Endodermal cell (in vitro differentiated cells): ENCODE measurements around a stretch of chr14.

- PRO-cap: no peak
Observed at GRCh38 chr14:70555492-70556370, 20.9 kb upstream of the ADAM20 start.

DNA sequence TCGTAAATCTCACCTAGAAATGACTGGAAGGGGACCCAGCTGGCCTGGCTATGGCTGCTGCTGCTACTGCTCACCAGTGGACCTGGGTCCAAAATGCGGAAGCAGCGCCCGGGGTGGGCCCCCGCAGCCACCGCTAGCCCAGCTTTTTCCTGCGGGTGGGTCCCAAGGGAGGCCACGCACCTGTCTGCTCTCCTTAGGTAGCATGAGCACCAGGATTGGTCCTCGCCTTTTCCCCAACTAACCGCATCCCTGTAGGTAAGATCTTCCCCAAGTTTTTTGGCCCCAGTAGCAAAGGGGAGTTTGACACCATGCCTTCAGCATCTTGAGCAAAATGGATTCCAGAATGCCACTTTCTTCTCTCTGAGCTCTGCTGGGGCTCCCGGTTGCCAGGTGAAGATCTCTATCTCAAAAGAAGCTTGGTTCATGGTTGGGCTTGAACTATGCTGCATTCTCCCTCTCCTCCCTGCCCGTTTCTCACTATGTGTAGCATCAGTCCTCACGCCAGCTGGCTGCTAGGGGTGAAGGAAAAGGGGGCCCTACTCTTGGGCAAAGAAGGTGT is 1.1 kb downstream of the TTC9 start:
- PRO-cap: no peak

- PRO-cap: no peak
Observed at GRCh38 chr14:70660949-70661812, 19.5 kb downstream of the TTC9 start.

- PRO-cap: no peak
Observed at GRCh38 chr14:70662849-70663216, 21.1 kb downstream of the TTC9 start.

DNA sequence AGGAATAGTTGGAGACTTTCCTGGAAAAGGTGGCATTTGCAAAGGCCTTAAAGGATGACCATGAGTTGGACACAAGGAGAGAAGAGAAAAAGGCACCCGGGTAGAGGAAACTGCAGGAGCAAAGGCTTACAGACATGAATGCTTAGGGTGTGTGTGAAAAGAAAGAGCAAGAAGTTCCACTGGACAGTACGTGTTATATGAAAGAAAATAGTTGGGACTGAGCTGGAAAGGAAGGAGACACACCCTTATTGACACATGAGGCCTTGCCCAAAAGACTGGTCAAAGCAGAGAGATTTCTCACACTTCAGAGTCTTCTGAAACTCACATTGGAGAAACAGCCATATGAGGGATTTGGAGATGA is 55.9 kb downstream of the TTC9 start:
- PRO-cap: no peak

DNA sequence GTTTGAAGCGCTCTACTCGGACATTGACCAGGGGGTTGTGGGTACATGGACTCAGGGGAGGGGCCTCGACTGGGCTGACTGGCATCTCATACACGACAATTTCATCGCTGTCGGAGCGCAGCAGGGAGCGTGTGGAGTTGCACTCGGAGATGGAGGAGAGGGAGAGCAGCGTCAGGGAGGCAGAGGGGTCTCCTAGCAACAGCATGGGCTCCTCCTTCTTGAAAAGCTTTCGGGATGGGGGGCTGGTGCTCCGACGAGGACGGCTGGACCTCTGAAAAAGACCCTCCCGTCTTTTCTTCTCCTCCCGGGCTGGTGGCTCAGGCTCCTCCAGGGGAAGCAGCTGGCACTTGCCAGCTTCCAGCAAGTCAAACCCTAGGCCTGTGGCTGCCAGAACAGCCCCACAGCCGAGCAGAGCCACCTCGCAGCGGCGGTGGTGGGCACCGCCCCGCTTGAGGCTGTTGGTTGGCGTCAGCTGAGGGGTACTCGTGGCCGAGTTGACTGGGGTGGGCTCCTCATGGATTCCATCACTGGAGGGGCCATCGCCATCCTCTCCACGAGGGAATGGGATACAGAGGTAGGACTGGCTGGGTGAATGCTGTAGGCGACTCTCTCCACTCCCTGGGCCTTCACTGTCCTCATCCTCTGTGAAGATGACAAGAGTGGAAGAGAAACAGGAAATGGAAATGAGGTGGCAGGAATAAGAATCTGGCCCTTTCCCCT is 76.5 kb downstream of the MAP3K9 start:
- PRO-cap: no peak

- PRO-cap: unidirectional peak, plus-strand start at chr14:70808484; unidirectional peak, plus-strand start at chr14:70808518
Observed at GRCh38 chr14:70808053-70809100, 936 bp downstream of the MAP3K9 start.

DNA sequence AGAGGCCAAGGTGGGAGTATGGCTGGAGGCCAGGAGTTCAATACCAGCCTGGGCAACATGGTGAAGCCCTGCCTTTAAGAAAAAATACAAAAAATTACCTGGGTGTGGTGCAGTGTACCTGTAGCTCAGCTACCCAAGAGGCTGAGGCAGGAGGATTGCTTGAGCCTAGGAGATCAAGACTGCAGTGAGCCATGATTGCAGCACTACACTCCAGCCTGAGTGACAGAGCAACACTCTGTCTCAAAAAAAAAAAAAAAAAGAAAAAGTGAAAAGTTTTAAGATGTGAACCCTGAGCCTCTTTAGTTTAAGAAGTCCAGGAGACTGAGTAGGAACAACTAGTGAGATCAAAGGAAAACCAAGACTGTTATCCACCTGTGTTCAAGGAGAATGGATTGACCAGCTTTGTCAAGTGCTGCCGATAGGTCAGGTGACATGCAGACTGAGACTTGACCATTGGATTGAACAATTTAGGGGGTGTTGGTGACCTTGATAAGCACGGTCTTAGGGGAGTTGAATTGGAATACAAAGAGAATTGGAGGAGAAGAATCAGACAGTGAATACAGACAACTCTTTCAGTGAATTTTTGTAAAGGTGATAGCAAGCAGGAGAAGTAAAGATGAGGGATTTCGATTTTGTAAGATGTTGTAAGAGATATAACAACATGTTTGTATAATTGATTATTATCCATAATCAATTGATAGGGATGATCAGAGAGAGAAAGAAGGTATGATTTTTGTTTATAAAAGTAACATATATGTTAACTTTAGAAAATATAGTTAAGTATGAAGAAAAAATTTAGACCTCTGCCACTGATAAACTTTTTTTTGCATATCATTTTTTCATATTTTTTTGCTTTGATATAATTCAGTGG is 66.0 kb downstream of the PCNX1 start:
- PRO-cap: no peak

GRCh38 chr14:71353155-71353947 is 33.1 kb downstream of the SIPA1L1 start:
- PRO-cap: no peak

DNA sequence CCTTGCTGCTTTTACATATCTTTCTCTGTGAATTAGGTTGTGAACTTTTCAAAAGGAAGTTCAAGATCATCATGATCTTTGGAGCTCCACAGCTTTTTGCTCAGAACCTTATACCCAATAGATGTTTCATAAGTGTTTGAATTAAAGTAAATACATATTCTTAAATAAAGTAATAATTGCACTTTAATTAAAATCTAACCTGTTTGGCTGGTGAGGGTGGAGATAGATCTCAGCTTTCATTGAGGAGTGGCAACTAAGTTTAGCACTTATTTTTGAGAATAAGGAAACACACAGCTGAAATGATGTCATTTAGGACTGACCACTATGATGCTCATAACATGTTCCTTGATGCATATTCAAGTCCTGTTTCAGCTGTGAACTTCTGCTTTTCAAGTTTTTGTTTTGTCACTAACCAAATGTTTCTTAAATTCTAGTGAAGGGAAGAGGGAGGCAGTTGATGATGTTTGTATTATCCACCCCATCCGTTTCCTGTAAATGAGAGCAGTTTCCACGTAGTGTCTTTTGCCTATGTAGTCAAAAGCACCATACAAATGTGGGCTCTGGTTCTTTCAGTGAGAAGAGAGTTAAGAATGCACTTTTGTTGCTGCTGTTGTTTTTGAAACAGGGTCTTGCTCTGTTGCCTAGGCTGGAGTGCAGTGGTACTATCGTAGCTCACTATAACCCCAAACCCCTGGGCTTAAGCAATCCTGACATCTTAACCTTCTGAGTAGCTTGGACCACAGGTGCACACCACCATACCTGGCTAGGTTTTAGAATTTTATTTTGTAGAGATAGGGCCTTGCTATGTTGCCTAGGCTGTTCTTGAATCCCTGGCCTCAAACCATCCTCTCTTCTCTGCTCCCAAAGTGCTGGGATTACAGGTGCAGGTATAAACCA is 78.8 kb downstream of the SIPA1L1 start:
- PRO-cap: no peak

GRCh38 chr14:72619166-72619628 is 274.7 kb downstream of the DPF3 start:
- PRO-cap: no peak

- PRO-cap: no peak
Observed at GRCh38 chr14:72639542-72639888, 254.4 kb downstream of the DPF3 start.

DNA sequence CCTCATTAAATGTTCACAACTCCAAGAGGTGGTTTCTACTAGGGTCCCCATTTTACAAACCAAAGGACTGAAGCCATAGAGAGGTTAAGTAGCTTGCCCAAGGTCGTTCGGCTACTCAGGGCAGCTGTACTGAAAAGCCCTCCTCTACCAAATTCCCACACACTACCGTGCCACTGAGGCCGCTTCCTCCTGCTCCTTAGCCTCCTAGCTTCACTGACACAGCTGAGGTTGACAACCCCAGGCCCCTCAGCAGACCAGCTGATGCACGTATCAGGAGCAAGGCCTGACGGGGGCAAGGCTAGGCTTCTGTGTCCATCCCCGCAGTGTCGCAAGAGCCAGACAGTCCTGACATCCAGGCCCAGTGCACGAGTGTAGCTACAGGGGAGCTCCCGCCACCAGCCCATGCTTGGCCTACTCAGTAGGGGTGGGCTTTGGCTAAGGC is 179.2 kb downstream of the DPF3 start:
- PRO-cap: no peak

DNA sequence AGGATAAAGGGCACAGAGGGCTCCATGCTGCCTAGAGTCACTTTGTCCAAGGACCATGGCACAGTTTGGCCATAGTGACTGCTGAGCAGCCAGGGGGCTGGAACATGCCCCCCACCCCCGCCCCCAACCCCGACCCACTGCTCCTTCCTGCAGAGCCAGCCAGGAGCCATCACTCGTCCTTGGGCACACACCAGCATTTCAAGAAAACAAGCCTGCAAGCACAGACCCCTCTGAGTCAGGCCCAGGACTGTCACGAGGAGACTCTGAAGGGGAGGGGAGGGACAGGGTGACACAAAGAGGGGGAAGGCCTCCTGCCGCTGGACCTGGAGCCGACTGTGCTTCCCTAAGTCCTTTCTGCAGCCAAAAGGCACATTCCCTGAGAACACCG is 101.9 kb downstream of the DPF3 start:
- PRO-cap: no peak

- PRO-cap: no peak
Observed at GRCh38 chr14:72892812-72893662, 864 bp downstream of the DPF3 start.

GRCh38 chr14:73108963-73109601 is 27.2 kb upstream of the PSEN1 start:
- PRO-cap: no peak

DNA sequence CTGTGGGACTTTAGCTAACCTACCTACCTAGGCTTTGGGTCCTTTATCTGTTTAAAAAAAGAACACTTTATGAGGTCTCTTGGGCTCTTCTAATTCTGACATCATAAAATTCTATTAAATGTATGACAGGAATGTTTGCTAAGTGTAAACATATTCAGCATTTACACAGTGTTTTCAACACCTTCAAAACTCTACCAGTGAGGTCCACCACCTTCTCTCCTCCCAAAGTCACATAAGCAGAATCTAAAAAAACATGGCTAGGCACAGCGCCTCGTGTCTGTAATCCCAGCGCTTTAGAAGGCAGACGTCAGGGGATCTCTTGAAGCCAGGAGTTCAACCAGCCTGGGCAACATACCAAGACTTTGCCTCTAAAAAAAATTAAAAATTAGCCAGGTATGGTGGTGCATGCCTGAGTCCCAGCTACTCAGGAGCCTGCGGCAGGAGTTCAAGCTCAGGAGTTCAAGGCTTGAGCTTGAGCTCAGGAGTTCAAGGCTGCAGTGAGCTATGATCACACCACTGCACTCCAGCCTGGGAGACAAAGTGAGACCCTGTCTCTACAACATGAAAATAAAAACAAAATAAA is 30.0 kb downstream of the NUMB start:
- PRO-cap: no peak

GRCh38 chr14:73570104-73570349 is 1.0 kb downstream of the ACOT2 start:
- PRO-cap: no peak

- PRO-cap: no peak
Observed at GRCh38 chr14:73582298-73582596, 9.4 kb upstream of the ACOT4 start.

- PRO-cap: no peak
Observed at GRCh38 chr14:73757567-73758281, 2.4 kb downstream of the MIDEAS start.